Brain (tissue), 1 donor: ENCODE measurements around a stretch of chr2.

GRCh38 chr2:7610010-7610580 is 692.9 kb downstream of the RNF144A start:
- RRBS: no CpG with 5 or more reads among the region's 11 CpGs

DNA sequence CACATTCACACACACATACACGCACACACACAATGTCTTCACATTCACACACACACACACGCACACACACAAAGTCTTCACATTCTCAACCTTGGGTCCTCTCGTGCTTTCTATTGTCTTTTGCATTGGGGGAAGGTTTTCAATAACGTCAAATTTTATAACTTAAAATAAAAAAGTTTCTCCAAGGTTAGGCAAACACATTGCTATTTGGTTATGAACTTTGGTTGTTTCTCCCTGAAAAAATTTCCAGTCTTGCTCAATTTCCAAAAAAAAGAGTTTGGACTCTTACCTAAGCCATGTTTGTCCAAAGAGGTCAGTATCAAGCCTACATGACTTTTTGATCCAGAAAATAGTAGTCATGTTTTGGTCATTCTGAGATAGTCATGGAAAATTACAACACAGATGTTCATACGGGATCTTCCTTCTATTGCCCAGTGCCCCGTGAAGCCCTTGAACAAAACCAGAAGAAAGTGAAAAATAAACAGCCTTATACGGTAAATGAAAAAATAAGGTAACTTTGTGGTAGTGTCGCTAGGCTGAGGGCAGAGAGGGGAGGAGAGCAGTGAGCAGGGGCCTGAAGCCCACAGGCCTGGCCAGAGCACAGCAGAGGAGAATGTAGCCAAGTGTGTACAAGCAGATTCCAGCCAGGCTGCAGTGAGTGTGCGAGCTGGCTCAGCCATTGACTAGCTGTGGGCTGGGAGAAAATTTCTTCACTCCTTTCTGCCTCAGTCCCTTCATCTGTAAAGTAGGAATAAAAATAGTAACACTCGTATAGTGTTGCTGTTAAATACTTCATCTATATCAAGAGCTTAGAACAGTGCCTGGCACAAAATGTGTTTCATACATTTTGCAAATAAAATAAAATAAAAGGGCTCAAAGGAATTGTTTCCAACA is 542.6 kb upstream of the ID2 start:
- RRBS: no CpG with 5 or more reads among the region's 10 CpGs

GRCh38 chr2:8143937-8144685 is 537.7 kb upstream of the ID2 start:
- RRBS: no CpG with 5 or more reads among the region's 3 CpGs

GRCh38 chr2:8302000-8302563 is 379.8 kb upstream of the ID2 start:
- RRBS: no CpG with 5 or more reads among the region's 9 CpGs

DNA sequence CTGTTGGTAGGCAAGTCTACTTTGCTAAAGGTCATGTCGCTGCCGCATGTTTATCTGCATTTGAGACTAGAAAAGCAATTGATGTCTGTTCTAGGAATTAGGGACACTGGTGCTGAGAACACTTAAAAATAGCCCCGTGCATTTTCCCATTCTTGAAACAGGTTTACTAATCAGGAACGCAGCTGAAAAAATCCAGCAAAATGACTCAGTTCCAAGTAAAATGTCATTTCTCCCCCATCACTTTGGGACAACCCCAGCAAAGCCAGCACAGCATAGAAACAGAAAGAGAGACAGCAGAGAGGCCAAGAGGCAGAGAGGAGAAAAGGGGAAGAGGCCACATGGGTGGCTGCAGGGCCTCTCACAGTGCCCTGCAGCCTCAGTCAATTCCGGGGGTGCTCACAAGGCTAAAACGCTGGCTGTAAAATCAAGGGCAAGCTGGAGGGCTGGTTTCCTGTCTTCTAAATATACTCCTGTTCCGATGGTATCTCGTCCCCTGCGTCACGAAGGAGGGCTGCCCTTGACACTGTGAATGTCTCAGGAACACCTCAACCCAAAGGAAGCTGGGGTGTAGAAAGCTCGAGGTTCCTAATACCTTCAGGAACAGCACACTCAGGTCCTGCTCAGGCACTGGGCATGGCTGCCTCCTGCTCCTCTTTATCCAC is 166.6 kb upstream of the ID2 start:
- RRBS: no CpG with 5 or more reads among the region's 11 CpGs

DNA sequence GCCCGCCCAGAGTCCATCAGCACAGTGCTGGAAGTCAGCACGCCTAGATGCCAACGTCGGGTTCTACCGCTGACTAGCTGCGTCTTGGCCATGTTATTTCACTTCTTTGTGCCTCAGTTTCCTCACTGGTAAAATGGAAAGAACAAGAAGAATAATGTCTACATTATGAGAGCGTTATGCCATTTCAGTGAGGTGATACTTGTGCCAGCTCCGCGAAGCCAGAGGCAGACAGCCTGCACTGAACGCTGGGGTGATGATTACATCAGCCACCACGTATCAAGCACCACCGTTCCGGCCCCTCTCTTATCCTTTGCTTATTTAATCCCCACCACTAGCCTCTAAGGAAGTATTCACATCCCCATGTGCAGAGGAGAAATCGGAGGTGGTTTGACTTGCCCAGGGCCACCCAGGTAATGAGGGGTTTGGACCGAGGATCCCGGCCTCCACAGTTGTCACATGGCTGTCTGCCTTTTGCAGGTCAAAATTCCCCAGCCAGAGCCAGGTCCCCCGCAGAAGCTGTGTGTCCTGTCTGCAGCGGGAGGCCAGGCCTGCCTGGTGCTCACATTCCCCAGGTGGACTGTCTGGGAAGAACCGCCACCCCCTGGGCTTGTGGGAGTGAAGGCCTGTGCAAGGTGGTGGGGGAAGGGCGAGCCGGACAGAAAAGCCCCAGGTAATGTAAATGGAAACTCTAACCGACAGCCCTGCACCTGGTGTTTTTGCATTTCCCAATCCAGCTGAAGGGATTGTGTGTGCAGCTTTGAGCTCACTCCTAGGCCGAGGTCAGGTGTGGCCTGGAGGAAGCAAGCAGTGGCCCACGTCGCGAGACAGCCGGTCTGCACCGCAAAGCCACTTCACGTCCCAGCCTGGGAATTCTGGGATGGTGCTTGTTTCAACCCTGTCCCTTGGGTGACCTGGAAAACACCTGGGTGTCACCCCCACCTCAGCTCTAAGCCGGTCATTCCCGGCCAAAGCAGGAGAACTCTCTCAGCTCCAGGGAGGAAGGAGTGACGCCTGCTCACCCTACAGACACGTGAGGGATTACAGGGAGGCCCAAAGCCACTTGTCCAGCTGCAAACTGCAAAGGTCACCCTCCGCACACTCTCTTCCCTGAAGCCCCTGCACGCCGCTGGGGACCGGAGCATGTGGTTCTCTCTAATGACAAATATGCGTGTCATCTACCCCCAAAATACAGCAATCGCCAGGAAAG is 108.4 kb upstream of the ID2 start:
- RRBS: 89% methylated on average over 2 of the region's 39 CpGs

DNA sequence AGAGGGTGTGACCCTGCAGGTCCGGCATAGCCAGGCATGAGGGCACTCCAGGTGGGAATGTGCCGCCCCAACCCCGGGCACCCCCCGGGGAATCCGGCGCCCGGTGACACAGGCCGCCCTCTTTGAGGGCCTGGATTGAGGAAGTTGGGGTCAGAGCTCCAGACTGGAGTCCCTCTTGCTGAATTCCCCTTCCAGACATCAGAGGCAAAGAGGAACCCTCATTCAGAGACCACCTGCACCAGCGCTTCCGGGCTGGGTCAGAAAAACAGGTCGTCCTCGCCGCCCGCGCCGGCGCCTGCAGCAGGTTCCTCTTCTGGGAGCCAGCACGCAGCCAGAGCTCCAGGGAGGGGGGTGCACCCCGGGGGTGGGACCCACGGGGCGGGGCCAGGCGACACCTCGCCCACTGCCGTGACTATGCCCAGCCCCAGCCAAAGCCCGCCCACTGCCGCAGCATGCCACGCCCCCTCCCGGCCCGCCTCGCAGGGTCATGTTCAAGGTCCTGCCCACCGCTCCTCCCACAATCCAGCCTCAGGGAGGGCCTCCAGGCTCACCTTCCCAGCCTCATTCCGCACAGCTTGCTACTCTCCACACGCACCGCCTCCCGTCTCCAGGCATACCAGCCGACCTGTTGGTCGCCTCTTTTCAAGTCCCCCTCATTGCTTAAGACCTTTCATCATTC is 98.2 kb upstream of the ID2 start:
- RRBS: 39% methylated on average over 17 of the region's 37 CpGs

- RRBS: no CpG with 5 or more reads among the region's 11 CpGs
These were observed 17.9 kb upstream of the ID2 start for GRCh38 chr2:8663966-8664291.

DNA sequence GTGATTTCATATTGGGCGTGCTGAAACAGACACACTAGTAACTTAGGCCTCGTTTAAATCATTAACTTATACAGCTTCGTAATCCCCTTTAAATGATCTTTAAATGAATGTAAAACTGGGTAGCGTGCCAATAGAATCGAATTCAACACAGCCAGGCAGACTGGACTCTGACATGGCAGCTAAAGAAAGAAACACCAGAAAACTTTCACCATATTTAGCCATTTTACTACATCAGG is 2.3 kb upstream of the ID2 start:
- RRBS: no CpG with 5 or more reads among the region's 5 CpGs

DNA sequence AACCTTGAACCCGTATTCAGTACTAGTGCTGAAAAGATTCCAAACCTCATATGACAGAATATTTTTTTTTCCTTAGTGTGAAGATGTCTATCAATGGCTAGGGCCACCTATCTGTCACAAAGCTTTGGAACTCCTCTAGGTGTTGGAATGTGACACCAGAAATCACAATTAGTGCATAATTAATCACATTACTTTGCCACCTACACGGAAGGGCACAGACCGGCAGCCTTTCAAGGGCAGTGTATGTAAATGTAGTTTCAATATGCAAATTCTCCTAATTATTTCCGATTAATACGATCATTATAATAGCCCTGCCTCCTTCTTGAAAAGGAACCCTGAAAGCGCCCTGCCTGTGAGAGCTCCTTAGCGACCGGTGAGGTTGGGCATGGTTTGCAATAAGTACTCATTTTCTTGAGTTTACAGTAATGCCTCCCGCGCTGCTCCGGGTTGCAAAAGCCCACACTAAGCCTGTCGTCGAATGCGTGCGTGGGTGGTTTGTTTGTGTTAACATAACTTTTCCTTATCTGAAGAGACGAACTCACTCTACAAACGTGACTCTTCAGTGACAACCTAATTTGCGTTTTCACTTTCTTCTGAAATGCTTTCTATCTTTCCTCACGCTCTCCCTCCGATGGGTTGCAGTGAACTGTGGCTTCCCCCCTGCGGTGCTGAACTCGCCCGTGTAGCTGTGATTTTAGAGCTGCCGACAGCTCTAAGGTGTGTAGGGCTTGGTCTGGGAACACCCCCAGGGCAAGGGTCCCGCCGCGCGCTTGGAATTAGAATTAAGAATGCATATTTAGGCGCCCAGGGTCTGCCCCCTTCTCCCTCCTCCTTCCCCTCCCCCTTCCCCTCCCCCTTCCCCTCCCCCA is 773 bp upstream of the ID2 start:
- RRBS: 1% methylated on average over 4 of the region's 29 CpGs

DNA sequence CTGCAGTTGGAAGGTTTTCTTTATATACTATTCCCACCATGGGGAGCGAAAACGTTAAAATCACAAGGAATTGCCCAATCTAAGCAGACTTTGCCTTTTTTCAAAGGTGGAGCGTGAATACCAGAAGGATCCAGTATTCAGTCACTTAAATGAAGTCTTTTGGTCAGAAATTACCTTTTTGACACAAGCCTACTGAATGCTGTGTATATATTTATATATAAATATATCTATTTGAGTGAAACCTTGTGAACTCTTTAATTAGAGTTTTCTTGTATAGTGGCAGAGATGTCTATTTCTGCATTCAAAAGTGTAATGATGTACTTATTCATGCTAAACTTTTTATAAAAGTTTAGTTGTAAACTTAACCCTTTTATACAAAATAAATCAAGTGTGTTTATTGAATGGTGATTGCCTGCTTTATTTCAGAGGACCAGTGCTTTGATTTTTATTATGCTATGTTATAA is 2.1 kb downstream of the ID2 start:
- RRBS: no CpG with 5 or more reads among the region's 3 CpGs

DNA sequence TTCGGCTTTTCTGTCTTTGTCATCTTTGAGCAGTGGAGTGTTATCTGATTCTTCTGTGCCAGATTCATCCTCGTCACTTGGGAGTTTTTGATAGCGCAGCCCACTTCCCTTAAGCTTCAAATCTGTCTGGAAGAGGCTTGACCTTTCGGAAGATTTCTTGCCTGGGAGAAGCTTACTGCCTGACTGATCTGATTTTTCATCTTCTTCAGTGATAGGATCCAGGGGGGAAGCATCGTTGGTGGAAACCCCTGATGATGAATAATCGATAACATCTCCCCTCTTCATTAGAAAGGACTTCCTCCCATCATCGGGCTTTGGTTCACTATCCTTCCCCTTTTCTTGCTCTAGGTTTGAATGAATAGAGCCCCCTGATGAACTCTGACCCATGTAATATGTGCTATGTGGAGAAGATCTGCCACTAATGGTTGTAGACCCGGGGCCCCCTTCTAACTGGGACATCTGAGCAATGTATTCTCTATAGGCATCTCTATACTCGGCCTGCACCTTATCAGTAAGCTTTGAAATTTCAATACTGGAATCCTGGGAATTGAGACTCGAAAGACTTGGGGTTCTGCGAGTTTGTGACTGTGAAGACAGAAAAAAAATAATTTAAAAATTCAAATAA is 49.7 kb downstream of the ID2 start:
- RRBS: no CpG with 5 or more reads among the region's 11 CpGs

DNA sequence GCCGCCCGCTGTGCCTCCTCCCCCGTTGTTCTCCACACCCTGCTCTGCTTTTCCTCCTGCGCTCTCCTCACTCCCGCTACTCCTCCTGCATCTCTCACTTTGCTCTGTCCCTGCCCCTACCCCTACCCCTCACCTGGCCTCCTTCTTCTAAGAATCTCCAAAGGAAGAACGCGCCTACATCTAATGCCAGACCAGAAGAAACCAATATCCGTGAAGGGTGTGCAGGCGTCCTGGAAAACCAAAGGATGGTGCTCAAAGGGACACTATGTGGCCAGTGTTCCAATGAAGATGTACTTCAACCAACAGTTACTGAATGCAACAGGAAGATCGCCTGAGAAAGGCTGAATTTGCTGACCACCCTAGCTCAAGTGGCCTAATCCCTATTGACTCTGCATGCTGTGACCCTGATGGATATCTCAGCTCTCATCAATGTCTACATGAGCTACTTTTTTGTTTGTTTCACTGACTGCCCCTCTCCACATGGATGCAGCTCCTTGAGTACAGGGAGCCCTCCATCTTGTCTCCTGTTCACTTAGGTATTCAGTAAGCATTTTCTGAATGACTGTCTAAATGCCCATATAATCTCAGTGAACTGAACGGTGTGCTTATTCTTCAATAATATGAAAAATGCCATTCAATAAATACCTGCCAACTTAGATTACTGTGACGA is 51.1 kb downstream of the ID2 start:
- RRBS: no CpG with 5 or more reads among the region's 12 CpGs

GRCh38 chr2:9004250-9004861 is 872 bp upstream of the MBOAT2 start:
- RRBS: 2% methylated on average over 10 of the region's 28 CpGs

DNA sequence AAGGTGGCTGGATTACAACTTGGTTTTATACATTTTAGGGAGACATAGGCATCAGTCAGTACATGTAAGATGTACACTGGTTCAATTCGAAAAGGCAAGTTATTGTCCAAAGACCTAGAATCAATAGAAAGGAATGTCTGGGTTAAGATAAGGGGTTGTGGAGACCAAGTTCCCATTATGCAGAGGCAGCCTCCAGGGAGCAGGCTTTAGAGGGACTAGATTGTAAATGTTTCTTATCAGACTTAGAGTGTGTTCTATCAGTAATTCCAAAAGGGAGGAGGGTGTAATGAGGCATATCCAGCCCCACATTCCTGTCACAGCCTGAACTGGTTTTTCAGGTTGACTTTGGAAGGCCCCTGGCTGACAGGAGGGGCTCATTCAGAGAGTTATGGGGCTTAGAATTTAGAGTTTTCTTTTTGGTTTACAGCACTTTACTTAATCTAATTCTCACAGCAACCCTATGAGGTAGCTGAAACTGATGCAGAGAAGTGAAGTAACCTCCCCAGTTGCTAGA is 28.3 kb upstream of the ASAP2 start:
- RRBS: no CpG with 5 or more reads among the region's 1 CpG

- RRBS: under 1% methylated on average over 48 of the region's 67 CpGs
These were observed 371 bp downstream of the ASAP2 start for GRCh38 chr2:9206933-9207433.

- RRBS: no CpG with 5 or more reads among the region's 10 CpGs
These were observed 78.0 kb downstream of the ITGB1BP1 start for GRCh38 chr2:9345139-9345975.

DNA sequence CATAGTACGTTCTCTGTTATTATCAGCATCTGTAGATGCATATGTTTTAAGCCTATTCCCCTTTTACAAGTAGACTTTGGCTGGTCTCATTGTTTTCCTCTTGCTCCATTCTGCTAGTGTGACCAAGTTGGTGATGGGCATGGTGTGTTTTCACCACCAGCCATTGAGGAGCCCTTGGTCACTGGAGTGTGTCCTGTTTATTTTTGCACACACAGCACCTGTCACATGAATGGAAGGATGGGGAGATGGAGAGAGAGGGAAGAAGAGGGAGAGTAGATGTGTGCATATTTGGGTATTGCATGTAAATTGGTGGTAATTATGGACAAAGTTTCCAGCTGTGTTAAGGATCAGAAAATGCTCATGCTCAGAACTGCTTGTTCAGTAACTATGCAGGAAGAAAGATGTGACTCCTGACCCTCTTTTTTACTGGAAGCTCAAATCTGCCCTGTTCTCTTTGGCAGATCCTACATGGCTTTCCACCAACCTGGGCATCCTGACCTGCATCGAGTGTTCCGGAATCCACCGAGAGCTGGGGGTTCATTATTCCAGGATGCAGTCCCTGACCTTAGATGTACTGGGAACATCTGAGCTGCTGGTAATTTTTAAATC is 64.9 kb downstream of the ITGB1BP1 start:
- RRBS: no CpG with 5 or more reads among the region's 4 CpGs

- RRBS: no CpG with 5 or more reads among the region's 4 CpGs
These were observed 55.1 kb downstream of the ITGB1BP1 start for GRCh38 chr2:9368328-9368614.

GRCh38 chr2:9404256-9405232 is 18.8 kb downstream of the ITGB1BP1 start:
- RRBS: no CpG with 5 or more reads among the region's 4 CpGs